Mucosa of descending colon (tissue), 1 donor: ENCODE measurements around the genes RSRP1, MACO1, FAM110D, CATSPER4 and CRYBG2.

DNA sequence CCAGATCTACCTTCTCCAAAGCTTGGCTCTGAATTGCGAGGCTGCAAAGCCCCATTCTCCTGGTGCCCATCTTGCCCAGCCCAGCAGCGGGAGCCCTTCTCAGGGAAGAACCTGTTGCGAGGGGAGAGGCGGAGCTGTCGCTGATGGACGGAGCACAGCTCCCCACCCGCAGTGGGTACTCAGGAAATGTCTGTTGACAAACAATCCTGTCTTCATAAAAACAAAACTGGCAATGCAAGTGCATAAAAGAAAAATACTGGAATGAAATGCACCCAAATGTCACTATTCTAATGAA is 99.3 kb upstream of the RUNX3 start:
- PRO-cap = unidirectional peak, minus-strand start at position 108 of the sequence

DNA sequence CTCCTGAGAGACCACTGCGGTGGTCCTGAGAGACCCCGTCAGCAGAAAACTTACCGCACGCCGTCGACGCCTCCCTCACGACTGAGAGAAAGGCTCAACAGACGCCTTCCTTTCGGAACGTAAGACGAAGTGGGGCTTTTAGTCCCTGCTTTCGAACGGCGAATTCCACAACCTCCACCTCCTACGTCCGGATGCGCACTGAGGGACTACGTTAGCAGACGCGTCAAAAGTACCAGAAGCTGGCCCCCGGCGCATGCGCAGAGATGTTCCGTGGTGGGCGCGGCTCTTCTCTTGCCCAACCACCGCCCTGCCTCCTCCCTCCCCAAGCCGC is at the start of gene RSRP1:
RSRP1 (minus strand) TSS at position 200 of the 331 bp plus-strand sequence.
- PRO-cap = bidirectional peak, plus-strand start outside the sequence, minus-strand start at position 200 of the sequence

GRCh38 chr1:25430793-25431651 is at the start of gene MACO1:
TSS of gene MACO1 (plus strand) at chr1:25430897.
- PRO-cap = bidirectional peak, plus-strand start at chr1:25430901, minus-strand start at chr1:25430600; bidirectional peak, plus-strand start at chr1:25431197, minus-strand start at chr1:25431100

DNA sequence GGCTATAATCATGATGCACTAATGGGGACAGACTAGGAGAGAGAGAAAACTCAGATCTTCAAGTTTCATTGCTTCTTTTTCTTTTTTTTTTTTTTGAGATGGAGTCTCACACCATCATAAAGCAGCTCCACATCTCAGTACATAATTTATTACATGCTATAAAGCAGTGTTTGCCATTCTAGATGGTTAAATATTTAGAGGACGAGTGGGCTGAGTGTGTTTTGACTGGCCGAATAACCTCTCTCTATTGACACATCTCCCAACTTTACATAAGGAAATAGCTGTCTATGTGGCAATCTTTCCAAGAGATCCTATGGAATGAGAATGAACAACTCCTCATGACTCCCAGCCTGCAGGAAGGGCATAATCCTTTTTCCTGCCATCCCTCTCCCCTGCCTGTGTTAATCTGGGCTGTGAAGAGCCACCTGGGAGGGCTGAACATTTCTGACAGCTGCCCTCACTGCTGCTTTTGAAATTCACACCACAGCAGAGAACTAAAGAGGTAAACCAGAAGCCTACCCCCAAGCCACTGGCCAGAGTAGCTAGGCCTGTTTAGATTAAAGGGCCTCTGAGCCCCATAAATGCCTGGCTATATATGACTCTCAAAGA is 42.2 kb upstream of the LDLRAP1 start:
- PRO-cap = unidirectional peak, plus-strand start at position 404 of the sequence

DNA sequence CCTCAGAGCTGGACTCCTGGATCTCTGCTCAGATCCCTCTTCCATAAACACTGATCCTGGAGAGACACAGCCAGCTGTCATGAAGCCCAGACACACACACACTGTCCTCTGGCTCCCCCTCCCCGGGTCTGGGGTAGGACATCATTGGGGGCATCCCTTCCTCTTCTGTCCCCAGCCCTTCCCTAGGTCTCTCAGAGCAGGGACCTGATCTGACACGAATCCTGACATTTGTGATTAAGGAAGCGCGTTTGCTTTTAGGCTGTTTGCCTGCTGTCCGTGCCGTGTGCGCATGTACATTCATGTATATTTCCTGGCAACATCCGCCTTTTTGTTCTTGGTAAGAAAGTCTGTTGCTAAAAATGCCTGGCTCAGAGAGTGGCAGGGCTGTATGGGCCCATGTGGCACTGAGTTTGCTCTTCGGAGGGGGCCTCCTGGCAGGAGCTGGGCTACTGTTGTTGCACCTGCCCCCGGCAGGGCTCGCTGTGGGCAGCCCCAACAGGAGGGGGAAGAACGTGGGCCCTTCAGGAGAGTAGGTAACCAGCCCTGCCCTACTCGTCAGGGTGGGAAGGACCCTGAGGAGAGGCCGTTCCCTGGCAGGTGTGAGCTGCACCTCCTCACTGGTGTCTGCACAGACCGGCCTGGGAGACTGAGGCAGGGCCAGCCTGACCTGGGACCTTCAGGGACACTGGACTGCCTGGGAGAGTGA is 45.2 kb upstream of the SELENON start:
- PRO-cap = no peak

DNA sequence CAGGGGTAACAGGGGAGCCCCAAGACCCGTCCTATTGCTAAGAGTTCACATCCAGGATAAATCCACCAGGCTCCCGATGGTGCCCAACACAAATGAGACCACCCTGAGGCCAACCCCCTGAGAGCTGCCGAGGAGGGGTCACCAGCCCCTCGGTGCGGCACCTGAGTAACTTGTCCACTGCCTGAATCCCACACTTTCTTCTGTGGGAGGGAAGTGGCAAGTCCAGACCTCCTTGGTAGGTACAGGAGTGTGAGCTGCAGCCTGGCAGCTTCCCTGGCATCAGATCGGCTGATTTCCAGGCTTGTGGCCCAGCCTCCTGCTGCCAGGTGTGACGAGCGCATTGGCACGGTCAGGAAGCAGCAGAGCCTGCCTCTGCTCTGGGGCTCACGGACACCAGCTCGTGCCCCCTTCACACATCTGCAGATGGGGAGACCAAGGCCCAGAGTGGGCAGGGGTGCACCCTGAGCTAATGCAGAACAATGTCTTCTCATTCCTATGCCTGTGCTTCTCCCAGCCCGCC is 33.3 kb upstream of the SELENON start:
- PRO-cap = no peak

DNA sequence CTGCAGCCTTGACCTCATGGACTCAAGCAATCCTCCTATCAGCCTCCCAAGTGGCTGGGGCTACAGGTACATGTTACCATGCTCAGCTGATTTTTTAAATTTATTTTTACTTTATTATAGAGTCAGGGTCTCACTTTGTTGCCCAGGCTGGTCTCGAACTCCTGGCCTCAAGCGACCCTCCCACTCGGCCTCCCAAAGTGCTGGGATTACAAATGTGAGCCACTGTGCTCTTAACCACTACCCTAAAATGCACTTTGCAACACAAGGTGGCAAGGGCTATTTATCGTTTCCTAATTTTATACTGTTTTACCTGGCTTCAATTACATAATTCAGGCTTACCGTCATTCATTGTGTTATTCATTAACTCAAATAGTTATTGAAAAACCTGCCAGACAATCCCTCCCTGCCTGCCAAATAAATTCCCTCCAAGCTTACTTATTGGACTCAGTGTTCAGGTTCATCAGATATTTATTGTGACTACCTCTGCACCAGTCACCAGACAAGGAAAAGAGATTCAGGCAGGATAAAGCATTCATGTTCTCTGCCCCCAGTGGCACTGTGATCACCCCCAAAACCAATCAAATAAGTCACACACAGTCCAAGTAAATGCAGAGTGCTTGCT is 8.0 kb upstream of the AUNIP start:
- PRO-cap = no peak

- PRO-cap = no peak
Observed at GRCh38 chr1:25900523-25901187, 5.6 kb downstream of the STMN1 start.

DNA sequence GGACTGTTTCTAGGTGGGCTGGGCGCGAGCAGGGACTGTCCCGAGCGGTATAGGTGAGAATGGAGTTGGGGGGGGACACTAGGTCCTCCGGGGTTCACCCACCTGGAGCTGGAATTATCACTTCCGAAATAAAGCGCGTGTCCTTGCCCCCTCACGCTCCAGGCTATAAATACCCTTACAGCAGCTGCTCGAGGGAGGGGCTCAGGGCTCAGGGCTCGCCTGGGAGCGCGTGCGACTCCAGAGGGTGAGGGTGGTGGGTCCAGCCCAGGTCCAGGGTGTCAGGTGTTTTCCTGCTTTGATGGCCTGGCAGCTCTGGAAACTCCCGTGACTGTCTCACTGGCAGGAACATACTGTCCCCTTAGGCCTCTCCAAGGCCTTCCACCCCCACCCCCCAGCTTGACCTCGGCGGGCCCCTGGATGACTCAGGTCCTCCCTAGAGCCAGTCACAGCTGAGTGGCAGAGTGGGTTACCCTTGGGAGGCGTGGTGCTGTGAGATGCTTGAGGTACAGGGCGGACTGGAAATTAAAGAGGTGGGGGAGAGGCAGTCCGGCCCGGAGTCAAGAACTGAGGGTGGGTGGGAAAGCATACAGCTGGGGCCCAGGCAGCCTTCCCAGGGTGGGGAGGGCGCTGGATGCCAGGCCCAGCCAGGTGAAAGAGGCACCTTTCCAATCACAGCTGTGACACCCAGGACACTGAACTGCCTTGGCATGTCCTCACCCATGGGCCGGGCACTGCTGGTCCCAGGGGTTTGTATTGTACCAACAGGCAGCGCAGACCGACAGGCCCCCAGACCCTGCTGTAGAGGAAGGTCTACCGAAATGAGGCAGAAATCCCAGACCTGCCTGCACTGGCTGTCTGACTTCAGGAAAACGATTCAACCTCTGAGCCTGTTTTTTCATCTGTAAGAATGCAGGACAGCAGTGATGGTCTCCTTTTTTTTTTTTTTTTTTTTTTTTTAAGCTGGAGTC is 9.3 kb downstream of the SLC30A2 start:
- PRO-cap = no peak

GRCh38 chr1:26049370-26050389 is 3.8 kb upstream of the SLC30A2 start:
- PRO-cap = no peak

- PRO-cap = no peak
Observed at GRCh38 chr1:26075336-26076402, 8.2 kb upstream of the TRIM63 start.

DNA sequence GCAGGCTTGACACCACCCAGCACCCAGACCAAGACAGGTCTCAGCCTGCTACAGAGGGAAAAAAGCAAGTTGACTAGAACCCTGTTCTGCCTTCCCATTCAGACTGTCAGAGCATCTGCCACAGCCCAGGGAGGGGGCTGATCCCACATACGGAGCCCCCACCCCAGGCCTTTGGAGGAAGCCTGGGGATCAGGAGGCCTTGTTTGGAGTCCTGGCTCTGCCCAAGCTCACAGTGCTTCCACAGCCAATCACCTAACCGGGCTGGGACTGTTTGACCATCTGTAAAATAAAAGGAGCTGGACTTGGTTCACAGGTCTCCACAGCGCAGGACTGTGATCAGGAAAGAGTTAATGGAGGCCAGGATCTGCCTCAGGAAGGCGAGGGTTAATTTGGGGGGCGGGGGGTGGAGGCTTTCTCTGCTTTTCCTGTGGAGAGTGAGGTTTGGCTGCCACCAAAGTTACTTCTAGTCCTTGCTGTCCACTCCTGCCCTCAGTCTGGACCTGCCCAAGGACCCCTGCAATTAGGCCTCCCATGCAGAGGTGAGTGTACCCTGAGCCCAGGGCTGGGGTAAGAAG is at the start of gene FAM110D:
FAM110D (plus strand) TSS at position 492 of the 575 bp plus-strand sequence.
- PRO-cap = unidirectional peak, plus-strand start at position 492 of the sequence

DNA sequence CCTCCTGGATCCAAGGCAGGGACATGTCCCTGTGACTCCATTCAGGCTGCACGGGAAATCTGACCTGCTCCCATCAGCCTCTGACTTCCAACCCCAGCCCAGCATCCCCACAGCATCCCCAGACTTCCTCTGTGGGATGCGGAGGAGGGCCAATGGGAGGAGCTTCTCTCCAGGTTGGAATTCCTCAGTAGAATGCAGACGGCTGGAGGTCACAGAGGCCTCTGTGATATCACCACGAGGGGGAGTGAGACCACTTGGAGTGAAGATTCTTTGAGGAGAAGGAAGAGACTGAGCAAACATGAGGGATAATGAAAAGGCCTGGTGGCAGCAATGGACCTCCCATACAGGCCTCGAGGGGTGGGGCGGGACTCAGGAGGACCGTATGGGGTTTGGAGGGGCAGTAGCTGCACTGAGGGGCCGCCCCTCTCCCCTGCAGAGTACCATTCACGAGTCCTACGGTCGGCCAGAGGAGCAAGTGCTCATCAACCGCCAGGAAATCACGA is at the start of gene CATSPER4:
CATSPER4 (plus strand) TSS at position 273 of the 503 bp plus-strand sequence.
- PRO-cap = no peak

DNA sequence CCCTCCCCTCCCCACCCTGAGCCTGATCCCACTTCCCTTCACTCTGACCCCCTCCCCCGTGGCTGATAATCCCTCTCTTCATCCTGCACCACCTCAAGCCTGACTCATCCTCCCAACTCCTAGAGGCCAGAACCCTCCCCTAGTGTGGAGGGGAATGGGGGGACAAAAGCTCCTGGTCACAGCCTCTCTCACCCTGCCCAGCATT is 521 bp downstream of the SH3BGRL3 start:
- PRO-cap = no peak

- PRO-cap = no peak
Observed at GRCh38 chr1:26282962-26283348, 3.1 kb downstream of the SH3BGRL3 start.

DNA sequence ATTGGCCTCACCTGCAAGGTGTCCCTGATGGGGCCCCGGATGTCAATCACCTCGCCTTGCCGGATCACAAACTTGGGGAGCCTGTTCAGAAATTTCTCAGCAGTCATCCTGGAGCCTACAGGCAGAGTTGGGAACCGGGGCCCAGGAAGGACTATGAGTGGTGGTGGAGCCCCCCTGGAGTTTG is 4.1 kb downstream of the SH3BGRL3 start:
- PRO-cap = no peak

- PRO-cap = no peak
Observed at GRCh38 chr1:26285409-26285731, 5.5 kb downstream of the SH3BGRL3 start.

GRCh38 chr1:26353938-26354600 is at the start of gene CRYBG2:
TSS of gene CRYBG2 (minus strand) at chr1:26354130.
- PRO-cap = bidirectional peak, plus-strand start at chr1:26354221, minus-strand start at chr1:26354118; bidirectional peak, plus-strand start at chr1:26354481, minus-strand start at chr1:26354362

- PRO-cap = no peak
Observed at GRCh38 chr1:26363679-26364149, 8.8 kb downstream of the ZNF683 start.

- PRO-cap = no peak
Observed at GRCh38 chr1:26412115-26413044, 1.8 kb downstream of the LIN28A start.